Cardiac septum (tissue), 1 donor: ENCODE results near the gene SPPL2B.

DNA sequence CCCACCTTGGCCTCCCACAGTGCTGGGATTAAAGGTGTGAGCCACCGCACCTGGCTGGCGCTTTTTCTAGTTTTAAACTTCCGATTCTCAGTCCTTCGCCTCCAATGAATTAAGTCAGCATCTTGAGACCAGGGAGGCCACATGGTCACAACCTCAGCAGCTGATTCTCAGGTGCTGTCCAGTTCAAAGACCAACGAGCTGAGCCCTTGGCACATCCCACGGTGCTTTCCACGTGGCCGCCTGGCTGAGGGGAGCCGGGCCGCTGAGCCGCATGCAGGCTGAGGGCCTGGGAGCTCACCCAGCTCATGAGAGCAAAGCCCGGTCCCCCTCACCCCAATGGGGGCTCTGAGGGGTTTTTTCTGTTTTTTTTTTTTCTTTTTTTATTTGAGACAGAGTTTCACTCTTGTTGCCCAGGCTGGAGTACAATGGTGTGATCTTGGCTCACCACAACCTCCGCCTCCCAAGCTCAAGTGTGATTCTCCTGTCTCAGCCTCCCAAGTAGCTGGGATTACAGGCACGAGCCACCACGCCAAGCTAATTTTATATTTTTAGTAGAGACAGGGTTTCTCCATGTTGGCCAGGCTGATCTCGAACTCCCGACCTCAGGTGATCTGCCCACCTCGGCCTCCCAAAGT is 8.9 kb downstream of the AP3D1 start:
- PRO-cap: no peak

DNA sequence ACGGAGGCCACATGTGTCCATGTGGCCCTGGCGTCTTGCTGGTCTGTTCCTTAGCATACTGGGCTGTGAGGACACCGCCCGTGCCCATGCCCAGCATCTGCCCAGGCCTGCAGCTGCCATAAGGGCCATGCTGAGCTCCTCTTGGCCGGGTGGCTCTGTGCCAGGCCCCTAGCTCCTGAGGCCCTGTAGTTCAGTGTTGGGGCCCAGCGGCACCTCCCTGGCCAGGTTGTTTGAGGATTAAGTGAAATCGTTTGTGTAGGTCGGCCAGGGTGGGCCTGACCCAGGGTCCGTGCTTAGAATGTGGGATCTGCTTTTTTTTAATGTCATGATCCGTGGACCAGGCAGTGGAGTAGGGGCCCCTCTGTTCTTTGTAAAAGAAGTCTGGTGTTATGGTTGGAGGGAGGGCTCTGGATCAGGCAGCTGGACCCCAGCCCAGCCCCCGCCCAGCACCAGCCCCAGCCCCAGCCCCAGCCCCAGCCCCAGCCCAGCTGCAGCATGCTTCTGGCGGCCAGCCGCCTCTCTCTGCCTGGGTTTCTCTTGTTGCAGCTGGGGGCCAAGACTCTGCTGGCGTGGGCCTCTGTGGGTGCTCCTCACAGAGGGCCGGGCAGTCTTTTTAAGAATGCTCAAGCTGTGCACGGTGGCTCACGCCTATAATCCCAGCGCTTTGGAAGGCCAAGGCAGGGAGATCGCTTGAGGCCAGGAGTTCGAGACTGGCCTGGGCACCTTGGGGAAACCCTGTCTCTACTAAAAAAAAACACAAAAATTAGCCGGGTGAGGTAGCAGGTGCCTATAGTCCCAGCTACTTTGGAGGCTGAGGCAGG is 17.8 kb downstream of the DOT1L start:
- PRO-cap: no peak

DNA sequence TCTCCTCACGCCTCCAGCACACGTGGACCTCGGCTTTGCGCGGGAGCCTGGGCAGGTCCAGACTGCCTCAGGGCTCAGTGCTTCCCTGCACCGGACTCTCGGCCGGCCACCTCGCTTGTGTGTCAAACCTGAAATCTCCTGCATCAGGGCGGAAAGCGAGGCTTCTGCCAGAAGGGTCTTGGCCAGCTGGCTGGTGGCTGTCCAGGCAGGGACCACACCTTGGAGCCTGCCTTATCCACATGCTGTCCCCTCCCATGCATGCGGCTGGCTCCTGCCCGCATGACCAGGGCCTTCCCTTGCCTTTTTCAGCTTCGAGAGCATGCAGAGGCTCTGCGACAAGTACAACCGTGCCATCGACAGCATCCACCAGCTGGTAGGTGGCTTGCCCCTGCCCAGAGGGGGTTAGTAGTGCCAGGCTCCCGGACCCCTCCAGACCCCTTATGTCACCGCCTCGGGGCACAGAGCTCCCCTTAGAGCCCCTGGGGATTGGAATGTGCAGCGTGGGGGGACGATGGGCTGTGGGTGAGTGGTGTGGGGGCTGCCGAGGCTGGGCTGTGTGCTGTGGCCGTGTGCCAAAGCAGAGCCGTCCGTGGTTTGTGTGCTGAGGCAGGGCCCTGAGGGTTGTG is 25.8 kb downstream of the DOT1L start:
- PRO-cap: no peak

- PRO-cap: no peak
Observed at GRCh38 chr19:2190812-2191506, 27.2 kb downstream of the DOT1L start.

DNA sequence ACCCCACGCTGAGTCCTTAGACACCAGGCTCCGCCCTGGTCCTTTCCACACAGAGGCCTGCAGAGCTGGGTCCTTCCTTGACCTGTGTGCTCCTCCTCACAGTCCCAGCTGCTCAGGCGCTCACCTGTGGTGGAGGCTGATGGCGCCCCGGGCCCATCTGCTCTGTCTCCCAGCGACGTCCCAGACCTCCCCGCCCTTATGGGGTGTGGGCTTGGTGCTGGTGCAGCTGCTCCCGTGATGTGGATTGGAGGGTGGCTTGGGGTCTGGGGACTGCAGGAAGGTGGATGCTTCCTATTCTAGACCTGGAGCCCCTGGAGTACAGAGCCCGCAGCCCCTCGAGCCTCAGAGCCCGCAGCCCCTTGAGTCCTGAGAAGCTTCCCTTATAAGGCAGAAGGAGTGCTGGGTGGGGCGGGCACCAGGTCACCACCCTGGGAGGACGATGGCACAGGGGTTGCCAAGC is 31.6 kb downstream of the DOT1L start:
- PRO-cap: no peak

DNA sequence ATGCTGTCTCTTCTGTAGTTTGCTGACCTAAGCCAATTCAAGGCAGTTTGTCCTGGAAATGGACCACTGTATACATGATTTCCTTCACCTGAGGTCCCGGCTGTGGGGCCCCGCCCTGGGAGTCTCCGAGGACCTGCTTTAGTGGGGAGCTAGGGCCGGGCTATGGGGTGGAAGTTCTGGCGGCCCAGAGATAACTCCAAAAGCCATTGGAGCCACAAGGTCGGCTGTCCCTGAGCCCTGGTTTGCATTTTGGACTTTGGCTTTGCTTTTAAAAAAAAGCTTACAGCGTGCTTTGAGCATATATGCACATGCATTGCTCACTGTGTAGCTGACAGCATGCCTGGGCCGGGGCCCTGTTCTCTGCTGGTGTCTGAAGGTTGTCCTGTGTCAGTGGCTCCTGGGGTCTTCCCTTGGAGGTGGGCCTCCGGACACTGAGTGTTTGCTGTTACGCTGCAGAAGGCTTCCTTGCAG is 23.4 kb downstream of the PLEKHJ1 start:
- PRO-cap: no peak

GRCh38 chr19:2215282-2215790 is 20.8 kb downstream of the PLEKHJ1 start:
- PRO-cap: no peak

GRCh38 chr19:2245227-2246249 is 3.6 kb upstream of the AMH start:
- PRO-cap: no peak

- PRO-cap: no peak
Observed at GRCh38 chr19:2271348-2272067, 10.5 kb downstream of the PEAK3 start.

GRCh38 chr19:2272068-2272233 is 10.0 kb downstream of the PEAK3 start:
- PRO-cap: no peak

DNA sequence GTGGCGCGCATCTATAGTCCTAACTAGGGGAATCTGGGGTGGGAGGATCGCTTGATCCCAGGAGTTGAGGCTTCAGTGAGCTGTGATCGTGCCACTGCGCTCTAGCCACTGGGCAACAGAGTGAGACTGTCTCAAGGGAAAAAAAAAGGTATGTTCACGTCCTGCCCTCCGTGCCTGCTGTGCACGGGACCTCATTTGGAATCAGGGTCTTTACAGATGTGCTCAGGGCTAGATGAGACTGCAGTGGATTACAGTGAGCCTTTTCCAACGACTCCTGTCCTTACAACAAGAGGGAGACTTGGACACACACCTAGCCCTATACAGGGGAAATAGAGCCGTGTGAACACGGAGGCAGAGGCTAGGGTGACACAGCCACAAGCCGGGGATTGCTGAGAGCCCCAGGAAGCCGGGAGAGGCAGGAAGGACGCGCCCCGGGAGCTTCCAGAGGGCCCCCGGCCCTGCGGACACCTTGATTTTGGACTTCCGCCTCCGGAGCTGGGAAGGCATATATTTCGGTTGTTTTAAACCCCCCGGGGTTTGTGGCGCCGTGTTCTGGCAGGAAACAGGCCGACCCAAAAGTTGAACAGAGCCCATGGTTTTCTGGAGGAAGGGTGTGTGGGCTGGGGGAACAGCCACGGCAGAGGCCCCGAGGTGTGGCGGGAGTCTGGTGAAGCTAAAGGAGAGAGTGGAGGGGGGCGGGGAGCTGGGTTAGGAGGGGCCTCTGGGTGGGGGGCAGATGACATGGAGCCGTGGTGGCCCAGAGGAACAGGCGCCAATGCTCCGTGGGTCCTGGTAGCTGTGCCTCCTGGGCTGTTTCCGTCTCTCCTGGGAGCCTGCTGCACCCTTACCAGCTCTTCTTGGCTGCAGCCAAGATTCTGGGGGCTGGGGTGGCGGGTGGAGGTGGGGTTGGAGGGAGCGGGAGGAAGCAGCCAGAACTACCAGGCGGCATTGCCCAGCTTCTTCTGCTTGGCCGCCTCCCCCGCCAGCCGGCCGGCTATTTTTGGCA is 12.2 kb upstream of the PEAK3 start:
- PRO-cap: no peak

GRCh38 chr19:2307823-2307980 is 252 bp downstream of the LINGO3 start:
- PRO-cap: no peak

DNA sequence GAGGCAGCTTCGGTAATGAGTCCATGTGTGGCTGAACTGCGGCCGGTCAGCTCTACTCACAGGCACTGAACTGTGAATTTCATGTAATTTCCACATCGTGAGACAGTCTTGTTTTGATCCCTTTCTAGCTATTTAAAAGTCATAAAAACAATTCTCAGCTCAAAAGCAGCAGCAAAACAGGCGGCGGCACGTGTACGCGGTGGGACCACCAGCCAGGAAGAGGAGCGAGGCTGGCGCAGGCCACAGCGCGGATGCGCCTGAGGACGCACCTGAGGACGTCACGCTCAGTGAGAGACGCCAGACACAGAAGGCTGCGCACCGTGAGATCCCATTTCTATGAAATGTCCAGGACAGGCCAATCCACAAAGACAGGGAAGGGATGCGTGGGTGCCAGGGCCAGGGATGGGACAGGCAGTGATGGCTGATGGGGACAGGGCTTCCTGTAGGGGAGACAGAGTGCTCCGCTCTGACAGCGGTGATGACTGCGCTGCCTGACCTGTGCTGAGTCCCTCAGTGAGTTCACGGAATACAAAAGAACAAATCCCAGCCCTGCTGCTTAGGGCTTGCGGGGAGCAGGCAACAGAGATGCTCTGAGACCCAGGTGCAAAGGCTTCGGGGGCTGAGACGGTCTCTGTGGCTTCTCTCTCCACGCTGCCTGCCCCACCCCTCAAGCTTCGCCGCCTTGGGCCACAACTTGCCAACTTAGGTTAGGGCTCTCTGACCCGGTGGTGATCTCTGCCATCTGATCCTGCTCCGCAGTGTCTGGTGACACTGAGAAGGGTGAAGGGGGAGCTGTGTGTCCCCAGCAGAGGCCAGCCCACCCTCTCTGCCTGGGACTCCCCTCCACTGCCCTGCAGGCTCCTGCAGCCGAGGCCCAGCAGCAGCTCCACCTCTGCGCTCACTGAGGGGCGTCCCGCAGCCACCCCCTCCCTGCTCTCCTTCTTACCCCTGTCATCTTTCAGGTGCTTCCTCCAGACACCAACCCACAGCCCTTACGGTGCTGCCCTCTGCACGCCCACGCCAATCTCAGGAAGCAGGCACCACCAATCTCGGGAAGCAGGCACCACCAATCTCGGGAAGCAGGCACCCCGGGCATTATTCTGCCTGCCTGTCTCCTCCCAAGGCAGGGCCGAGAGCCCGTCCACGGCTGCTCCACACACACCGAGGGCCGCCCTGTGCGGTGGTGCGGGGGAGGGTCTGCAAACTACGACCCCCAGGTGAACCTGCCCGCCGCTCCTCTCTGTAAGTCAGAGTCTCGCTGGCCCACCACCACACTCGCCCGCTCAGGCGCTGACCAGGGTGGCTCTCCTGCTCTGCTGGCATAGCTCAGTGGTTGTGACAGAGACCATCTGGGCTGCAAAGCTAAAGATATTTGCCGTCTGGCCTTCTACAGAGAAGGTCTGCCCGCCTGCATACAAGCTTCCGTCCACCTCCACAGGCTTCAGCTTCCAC is 3.4 kb downstream of the LSM7 start:
- PRO-cap: no peak

DNA sequence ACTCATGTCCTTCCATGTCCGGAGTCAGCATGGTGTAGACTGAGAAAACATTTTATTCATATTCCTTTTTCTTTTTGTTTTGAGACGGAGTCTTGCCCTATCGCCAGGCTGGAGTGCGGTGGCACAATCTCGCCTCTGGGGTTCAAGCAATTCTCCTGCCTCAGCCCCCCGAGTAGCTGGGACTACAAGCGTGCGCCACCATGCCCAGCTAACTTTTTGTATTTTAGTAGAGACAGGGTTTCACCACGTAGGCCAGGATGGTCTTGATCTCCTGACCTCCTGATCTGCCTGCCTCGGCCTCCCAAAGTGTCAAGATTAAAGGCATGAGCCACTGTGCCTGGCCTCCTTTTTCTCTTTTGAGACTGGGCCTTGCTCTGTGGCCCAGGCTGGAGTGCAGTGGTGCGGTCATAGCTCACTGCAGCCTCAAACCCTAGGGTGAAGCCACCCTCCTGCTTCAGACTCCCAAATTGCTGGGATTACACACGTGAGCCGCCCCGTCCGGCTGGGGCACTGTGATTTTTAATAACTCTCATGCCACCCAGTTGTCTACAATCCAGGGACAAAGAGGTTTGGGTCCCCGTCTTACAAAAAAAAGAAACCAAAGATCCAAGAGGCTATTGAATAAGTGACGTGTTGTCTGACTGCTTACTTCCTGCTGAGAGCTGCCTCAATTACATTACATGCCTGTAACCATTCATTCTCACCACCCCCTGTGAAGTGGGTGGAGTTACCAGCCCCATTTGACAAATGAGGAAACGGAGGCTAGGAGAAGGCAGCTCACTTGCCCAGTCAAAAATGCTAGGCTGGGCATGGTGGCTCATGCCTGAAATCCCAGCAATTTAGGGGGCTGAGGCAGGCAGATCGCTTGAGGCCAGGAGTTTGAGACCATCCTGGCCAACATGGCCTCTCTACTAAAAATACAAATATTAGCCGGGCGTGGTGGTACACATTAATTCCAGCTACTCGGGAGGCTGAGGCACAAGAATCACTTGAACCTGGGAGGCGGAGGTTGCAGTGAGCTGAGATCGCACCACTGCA is 869 bp downstream of the LSM7 start:
- PRO-cap: bidirectional peak, plus-strand start at position 743 of the sequence, minus-strand start at position 654 of the sequence

DNA sequence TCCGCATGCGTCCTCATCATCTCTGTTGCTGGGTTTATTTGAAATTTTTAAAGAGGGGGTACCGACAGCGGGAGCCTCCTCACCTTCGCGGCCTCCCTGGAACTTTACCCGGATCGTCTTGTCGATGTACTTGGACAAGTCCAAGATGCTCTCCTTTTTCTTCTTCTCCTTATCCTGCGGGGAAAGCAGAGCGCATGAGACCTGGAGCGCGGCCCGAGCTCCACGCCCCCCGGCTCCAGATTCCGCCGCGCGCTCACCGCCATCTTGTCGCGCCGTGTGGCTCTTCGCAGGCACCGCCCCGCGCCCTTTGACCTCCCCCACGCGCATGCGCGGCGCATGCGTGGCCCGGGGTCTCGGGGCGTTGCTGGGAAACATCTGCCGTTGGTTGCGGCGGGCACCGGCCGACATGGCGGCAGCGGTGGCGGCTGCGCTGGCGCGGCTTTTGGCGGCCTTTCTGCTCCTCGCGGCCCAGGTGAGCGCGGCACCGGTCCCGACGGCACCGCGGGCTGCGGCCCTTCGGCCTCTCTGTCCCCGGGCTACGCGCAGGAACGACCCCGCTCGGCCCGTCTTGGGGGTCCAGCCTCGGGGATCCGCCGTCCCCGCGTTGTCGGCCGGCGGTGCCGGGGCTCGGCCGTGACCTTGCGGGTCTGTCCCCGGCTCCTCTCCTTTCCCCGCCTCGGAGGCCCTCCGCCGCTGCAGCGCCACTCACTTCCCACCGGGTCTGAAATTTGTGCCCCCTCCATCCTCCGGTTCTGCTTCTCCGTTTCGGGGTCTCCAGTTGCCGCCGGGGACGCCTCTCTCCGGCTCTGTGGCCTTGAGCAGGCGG is at the start of gene SPPL2B:
SPPL2B (plus strand) TSS at position 381 of the 826 bp plus-strand sequence.
- PRO-cap: bidirectional peak, plus-strand start at position 337 of the sequence, minus-strand start at position 278 of the sequence; unidirectional peak, minus-strand start at position 468 of the sequence

- PRO-cap: no peak
Observed at GRCh38 chr19:2329130-2329453, 608 bp downstream of the SPPL2B start.

GRCh38 chr19:2332786-2333694 is 4.6 kb downstream of the SPPL2B start:
- PRO-cap: no peak

DNA sequence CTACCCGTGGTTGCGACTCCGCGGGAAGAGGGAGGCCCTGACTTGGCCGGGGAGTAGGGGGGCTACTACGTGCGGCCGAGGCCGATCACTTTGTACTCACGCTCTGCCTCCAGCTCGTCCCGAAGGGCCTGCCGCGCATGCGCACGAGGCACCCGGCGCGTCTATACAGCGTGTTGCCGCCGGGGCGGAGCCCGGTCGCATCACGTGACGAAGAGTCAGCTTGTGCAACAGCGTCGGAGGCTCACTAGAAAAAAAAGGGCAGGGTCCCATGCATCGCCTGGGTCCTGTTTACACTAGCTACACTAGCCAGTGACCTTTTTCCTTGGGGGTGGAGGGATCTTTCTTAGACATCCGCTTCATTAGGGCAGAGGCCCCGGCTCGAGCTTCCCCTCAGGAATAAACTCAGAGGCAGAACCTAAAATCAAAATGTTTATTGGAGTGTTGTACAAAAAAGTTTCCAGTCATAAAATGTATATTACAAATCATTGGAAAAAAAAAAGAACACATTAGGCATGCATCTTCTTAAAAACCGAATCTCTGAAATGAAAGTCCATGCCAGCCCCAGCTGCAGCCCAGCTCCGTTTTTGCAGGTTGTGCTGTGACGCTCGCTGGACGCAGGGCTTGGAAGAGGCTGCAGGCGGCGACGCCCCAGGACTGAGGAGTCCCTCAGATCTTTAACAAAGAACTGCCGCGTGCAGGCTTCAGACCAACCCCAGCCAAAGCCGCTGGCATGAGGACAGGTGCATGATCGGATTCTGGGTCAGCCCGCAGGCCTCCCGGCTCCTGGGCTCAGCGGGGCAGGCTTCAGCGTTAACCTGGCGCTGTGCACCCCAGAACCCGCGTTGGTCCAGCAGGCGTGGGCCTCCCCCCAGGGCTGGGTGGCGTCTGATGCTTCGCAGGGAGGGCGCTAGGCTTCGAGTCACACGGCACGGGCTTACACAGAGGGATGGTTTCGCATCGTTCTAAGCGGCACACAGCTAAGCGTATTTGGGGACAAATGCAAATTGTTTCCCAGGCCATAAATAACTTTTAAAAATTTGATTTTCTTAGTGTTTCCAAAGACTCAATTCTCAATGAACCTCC is 705 bp upstream of the TIMM13 start:
- PRO-cap: bidirectional peak, plus-strand start at position 247 of the sequence, minus-strand start at position 139 of the sequence

- PRO-cap: unidirectional peak, plus-strand start at chr19:2474912
Observed at GRCh38 chr19:2474443-2475113, 1.3 kb upstream of the GADD45B start.

- PRO-cap: bidirectional peak, plus-strand start at chr19:2477063, minus-strand start at chr19:2476929; bidirectional peak, plus-strand start at chr19:2477486, minus-strand start at chr19:2477358
Observed at GRCh38 chr19:2476984-2477433, 1.1 kb downstream of the GADD45B start.